A172 (cell line): ENCODE measurements around a stretch of chr12.

GRCh38 chr12:111597230-111597860 lies 1.8 kb downstream of the ATXN2 start:
- RAMPAGE, long total RNA, result no peak

GRCh38 chr12:111758084-111758731 lies 8.5 kb upstream of the ALDH2 start:
- RAMPAGE, long total RNA, result no peak

- RAMPAGE, long total RNA, result no peak
Measured at GRCh38 chr12:111842526-111843235, 653 bp downstream of the MAPKAPK5 start.

- RAMPAGE, long total RNA, result no peak
Measured at GRCh38 chr12:111867986-111868760, 26.1 kb downstream of the MAPKAPK5 start.

DNA sequence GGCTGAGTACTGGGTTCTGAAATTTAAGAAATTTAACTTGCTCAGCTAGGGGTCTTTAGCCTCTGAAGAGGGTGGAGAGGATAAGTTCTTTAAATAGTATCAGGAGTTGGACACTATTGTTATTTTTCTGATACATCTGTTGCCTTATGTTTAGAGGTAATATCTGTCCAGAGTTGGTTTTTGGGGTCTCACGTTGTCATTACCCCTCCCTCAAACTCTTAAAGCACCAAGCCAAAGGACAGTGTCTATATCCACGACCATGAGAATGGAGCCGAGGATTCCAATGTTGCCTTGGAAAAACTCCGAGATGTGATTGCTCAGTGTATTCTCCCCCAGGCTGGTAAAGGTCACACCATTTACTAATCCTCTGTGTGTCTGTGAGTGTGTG lies 46.6 kb downstream of the MAPKAPK5 start:
- RAMPAGE, long total RNA, result no peak

GRCh38 chr12:112486208-112486778 lies 67.5 kb downstream of the PTPN11 start:
- RAMPAGE, long total RNA, result no peak

- RAMPAGE, long total RNA, result no peak
Measured at GRCh38 chr12:112969452-112969930, 8.8 kb upstream of the OAS2 start.

DNA sequence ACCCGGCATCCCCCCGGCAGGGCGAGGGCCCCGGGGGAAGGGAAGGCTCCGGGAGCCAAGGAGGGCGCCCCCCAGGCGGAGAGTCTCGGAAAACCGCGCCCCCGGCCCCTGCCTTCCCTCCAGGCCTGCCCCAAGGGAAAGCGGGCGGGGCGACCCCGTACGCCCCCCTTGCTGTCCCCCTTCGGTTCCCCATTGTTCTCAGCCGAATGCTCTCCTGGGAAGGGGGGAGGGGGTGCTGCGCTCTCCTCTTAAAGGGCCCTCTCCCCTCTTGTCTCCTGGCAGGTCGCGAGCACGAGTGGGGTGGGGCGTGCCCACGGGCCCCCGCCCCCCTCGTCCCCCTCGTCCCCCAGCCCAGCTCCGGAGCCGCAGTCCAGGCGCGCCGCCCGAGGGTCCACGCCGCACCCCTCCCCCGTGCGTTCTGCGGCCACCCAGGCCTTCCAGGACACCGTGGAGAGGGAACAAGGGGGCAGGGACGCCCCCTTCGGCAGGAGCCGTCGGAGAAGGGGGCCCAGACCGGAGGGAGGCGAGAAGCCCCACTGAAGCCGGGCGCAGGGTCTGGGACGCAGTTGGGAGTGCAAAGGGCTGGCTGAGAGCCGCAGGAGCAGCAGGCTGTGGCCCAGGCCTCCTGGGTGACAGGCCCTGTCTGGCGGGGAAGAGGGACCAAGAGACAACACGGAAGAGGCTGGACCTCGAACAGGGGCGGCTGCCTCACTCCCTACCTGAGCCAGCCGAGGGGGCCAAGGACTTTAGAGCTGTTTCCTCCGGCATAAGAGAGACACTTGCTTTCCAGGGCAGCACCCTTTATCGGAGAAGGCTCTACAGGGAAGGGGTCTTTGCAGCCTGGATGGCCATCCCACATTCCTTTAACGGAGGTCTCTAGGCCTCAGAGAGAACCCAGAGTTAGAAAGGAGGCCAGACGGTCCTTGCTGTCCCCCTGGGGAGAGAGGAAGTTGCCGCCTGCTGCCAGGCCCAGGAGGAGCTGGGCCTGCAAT lies 933 bp downstream of the DTX1 start:
- RAMPAGE, long total RNA, result no peak

GRCh38 chr12:113098340-113098826 lies 37.2 kb downstream of the RASAL1 start:
- RAMPAGE, long total RNA, result no peak

GRCh38 chr12:113114405-113114715 lies 21.2 kb downstream of the RASAL1 start:
- RAMPAGE, long total RNA, result no peak

- RAMPAGE, long total RNA, result no peak
Measured at GRCh38 chr12:113223935-113224415, 2.7 kb downstream of the TPCN1 start.

DNA sequence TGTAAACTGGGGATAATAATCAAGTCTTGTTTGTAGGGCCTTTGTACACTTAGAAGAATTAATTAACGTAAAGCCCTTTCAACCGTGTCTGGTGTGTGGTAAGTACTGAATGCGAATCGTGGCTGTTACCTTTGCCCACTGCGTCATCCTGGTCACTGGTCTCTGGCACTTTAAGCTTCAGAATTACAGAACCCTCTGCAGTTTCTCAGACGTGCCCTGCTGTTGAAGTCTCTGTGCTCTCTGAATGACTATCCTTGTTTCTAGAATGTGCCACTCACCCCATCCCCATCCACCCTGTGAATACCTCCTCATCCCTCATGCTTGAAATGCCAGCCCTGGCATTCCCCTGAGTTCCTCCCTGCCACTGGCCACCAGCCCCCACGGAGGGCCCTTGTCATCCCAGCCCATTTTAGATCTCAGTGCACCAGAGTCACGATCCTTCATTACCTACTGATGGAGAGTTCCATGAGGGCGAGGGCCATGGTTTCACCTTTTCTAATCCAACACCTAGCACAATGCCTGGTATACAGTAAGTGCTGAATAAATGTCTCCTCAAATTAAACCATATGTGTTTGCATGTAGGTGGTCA lies 21.3 kb downstream of the TPCN1 start:
- RAMPAGE, long total RNA, result no peak

DNA sequence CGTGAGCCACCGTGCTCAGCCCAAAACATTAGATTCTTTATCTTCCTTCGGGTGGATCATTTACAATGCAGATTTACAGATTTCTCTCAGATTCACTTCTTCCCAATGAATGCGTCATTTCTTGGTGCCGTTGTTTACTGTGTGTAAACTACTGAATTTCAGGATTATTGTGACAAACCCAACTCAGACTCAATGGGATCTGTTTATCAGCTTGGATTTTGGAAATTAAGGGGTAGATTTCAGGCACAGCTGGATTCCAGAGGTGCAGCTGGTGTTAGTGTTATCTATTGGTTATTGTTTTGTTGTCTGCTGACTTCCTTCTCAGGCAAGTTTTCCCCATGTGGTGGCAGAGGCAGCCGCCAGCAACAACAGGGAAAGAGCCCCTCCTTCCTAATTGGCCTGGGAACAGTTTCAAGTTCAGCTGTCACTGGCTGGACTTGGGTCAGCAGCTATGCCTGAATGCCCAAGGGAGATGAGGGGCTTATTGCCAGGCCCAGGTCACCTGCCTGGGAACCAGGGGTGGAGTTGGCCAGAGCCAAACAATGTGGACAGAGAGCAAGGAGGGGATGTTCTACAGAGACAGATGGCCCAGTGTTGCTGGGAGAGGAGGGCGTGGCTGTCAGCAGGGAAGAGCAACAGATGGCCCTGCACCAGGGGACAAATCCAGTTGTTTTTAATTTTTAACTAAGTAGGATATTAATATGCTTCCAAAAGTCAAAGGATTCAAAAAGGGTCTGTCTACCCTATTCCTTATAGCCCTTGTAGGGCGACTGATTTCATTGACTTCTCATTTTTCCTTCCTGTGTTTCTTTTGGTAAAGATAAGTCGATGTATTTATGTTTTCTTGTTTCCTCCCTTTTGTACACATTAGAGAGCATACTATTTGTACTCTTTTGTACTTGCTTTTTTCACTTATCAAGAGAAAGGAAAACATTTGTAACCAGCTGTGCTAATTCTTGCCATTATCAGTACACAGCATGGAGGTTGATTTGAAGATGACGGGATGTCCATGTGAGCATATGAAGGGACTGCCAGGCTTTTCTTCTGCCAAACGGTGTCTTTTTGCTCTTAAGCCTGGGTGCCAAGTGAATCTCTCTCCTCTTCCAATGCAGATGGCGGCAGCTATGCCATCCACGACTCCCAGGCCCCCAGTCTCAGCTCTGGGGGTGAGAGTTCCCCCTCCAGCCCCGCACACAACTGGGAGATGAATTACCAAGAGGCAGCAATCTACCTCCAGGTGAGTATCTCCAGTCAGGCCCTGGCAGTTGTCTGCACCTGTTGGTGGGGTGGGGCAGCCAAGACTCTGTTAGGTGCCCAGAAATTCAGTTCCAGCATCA lies 38.5 kb downstream of the TPCN1 start:
- RAMPAGE, long total RNA, result no peak

GRCh38 chr12:113291027-113292136 lies 43.5 kb downstream of the SLC8B1 start:
- RAMPAGE, long total RNA, result no peak

DNA sequence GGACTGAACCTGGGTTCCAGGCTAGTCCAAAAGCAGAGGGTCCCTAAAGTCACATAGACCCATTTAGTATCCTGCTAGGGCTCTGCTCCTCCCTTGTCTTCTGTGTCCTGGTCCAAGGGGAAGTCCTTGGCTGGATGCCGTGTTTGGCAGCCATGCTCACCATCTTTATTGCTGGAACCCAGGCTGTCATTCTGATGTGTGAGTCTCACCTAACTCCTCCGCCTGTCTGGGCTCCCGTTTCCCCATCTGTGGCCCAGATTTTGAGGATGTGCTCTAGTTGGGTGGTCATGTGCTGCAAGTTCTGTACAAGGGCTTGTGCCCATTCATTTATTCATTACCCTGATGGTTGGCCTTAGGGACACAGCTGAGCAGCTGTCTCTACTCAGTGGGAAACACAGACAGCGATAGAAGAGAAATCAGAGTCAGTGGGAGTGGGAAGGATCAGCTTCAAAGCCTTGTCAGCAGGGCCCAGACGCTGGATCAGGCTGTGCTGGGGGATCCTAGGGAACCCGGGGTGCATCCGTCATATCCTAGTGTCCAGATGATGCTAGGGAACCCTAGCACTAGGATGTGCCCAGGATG lies 1.1 kb downstream of the PLBD2 start:
- RAMPAGE, long total RNA, result no peak

DNA sequence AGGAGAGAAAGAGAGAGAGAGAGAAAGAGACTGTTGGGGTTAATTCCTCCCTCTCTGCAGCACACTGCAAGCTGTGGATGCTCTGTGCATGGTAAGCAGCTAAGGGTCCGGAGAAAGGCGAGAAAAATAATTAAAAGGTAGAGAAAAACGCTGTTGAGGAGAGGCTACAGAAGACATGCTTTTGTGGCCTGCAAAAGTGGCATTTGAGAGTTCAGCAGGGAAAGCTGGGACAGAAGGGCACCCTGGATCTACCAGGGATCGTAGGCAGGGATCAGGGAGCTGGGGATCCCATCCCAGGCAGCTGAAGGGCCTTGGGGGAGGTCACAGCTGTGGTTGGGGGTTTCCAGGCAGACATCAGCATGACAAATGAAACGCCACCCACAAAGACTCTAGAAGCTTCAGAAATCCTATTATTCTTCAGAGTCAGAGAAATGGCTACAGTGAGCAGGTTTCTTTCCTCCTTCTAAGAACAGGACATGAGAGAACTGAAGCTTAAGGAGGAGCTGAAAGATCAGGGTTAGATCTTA lies 104.5 kb downstream of the RBM19 start:
- RAMPAGE, long total RNA, result no peak

DNA sequence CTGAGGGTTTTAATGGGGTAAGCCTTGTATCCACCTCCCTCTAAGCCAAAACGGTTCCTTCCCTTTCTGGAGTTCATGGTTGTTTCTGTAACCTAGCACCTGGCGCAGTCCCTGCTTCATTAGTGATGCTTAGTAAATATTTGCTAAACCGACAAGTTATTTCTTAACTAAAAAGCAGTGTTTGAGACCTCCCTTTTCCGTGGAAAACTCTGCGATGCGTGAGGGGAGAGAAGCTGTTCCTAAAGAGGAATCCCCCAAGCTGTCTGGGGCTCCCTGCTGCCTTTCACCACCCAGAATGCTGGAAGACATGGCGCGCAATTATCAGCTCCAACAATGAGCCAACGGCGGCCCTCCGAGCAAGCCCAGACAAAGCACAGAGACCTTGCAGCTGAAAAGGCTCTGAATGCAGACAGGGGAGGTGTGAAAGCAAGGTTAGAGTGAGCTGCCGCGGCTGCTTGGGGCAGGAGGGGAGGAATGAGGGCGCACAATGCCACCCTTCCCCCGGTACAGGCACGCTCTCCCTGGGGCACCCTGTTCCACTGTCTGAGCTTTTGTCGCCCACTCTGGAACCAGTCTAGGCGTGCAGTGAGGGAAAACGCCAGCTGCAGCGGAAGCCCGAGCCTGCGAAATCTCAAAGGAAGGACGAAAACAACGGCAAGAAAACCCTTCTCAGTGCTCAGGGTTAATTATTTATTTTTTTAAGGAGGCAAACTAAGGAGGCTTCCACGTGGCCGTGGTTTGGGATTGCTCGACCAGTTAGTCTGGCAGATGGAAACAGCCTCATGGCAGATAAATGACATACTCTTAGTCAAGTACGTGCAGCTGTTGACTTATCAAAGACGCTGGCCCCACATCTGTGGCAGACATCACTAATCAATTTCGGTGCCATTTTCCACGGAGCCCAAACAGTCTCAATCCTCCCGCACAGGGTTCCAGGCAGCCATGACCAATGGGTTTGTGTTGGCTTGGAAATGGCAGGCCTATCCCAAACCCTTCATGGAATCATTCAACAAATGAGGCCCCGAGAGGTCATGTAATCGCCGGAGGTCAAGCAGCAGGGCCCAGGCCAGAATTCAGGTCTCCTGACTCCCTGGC lies 66.3 kb downstream of the RBM19 start:
- RAMPAGE, long total RNA, result no peak

DNA sequence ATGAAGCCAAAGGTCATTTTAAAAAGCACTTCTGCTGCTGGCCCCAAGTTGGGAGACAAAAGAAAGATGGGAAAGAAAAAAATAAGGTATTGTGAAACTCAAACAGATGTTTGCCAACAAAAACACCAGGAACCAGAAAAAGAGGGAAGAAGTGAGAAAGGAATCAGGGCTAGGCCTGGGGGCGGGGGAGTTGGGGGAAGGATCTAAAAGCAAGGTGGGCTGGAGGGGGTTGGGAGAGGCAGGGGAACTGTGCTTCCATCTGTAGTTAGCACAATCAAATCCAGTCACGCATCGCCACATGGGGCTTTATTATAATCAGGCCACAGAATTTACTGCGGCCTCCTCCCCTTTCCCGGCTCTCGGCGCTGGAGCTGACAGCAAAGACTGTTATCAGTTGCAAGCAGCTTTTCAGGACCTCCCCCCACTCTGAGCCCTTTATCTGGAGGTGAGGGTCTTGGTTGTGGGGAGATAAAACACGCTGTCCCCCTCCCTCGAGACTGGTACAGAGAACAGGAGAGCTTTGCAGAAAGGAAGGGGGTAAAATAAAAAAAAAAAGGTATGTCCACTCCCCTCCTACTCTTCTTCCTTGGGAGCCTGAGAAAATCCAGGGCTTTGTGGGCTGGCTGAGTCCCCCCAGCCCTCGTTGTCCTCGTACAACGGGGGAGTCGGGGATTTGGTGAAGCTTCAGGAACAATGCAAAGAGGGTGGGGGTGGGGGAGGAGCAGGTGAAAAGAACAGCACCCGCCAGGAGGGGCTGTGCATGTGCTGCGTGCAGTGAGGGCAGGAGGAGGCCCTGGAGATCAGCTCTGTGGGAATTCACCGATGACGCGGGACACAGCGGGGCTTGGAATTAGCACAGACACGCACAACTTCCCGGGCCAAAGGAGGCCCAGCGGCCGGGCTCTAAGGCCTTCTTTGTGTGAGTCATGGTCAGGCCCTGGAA lies 33.2 kb downstream of the RBM19 start:
- RAMPAGE, long total RNA, result no peak

- RAMPAGE, long total RNA, result no peak
Measured at GRCh38 chr12:114409457-114410027, 3.6 kb upstream of the TBX5 start.

- RAMPAGE, long total RNA, result no peak
Measured at GRCh38 chr12:114479842-114480253, 73.9 kb upstream of the TBX5 start.